Placental epithelial cell (primary cell): ENCODE measurements around a stretch of chr5.

GRCh38 chr5:139272469-139273050 lies 21.0 kb upstream of the MATR3 start:
- CAGE, long polyA plus RNA = no peak

DNA sequence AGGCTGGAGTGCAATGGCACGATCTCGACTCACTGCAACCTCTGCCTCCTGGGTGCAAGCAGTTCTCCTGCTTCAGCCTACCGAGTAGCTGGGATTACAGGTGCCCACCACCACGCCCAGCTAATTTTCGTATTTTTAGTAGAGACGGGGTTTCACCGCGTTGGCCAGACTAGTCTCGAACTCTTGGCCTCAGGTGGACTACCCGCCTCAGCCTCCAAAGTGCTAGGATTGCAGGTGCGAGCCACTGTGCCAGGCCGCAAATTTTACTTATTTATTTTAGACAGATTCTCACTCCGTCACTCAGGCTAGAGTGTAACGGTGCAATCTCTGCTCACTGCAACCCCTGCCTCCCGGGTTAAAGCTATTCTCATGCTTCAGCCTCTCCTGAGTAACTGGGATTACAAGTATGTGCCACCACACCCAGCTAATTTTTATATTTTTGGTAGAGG lies 22.8 kb downstream of the MATR3 start:
- CAGE, long polyA plus RNA = no peak

GRCh38 chr5:139384218-139384863 lies 1.2 kb upstream of the SLC23A1 start:
- CAGE, long polyA plus RNA = no peak

DNA sequence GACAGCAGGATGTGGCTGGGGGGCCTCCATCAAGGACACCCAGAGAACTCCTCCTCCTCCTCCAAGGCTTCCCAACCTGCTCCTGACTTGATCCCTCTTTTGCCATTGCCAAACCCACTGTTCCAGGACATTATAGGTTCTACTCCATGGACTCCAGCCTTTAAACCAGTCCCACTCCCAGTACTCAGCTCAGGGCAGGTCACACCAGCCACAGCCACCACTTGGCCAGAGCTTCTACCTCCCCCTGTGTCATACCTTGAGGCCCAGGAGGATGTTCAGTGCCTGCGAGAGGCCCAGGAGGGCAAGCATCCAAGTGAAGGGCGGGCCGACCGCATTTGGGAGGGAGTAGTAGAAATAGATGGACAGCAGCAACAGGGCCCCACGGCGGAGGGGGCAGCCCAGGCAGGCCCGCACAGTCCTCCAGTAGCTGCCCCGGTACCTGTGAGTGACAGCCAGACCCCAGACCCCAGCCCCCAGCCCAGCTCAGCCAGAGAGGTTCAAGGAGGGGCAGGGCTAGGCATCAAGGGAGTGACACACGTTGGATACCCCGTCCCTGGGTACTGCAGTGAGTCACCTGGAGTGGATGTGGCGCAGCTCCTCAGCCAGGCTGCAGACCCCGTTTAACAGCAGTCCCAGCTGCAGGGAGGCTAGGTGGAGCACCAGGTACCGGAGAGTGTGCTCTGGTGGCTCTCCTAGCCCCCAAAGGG lies 1.5 kb downstream of the STING1 start:
- CAGE, long polyA plus RNA = no peak

GRCh38 chr5:139503812-139504639 lies 21.5 kb upstream of the STING1 start:
- CAGE, long polyA plus RNA = no peak

- CAGE, long polyA plus RNA = no peak
These were observed 13.2 kb downstream of the UBE2D2 start for GRCh38 chr5:139574151-139574900.

- CAGE, long polyA plus RNA = no peak
These were observed 41.1 kb downstream of the UBE2D2 start for GRCh38 chr5:139602201-139602763.

GRCh38 chr5:139633200-139634451 lies 14.5 kb upstream of the CXXC5 start:
- CAGE, long polyA plus RNA = no peak

DNA sequence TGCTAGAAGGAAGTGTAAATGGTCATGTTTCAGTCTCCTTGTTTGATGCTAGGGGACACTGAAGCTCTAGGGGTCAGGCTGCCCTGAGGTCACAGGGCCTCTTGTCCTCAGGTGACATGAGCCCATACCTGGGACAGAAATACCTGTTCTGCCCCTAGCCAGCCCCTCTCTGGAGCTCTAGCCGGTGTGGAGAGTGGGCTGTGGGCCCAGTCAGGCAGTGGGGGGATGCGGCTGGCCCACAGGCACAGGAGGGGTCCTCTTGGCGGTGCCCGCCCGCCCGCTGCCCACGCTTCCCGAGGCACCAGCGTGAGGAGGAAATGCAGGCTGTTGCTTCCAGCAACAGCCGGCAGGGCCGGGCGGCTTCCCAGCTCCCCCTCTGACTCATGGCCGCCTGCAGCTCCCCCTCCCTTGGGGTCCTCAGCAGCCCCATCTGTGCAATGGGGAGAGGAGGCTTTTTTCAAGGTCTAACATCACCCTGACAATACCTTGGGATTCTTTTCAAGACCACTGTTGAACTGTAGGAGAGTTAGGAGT lies 10.3 kb downstream of the CXXC5 start:
- CAGE, long polyA plus RNA = no peak

DNA sequence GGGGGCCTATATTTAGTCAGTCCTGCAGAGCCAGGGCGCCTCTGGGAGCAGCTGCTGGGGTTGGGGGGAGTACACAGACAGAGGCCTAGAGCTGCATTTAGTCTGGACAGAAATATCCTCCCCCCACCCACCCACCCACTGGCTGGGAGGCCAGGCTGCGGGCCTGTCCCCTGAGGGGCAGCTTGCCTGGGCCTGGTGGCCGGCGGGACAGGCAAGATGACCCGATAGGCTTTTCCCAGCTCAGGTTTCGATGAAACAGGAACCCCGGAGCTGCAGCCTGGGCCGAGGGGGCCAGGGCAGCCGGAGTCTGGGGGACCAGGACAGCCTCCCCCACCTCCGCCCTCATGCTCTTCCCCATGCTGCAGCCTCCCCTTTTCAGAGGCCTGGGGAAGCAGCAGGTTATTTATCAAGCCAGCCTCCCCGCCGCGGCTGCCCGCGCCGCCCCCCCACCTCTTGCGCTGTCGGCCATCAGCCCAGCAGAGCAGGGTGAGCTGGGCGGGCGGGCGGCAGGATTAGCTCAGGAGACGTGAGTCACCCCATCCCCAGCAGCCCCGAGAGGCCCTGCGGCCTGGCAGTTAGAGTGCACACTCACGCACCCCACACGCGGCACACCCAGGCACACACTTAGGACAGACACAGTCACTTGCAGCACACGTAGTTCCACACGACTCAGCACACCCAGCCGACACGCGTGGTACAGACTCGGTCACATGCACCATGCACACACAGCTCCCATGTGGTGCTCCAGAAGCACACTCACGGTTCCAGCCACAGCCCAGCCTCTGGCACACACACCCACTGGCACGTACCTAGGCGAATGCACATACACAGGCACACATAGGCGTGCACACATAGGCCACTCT lies 12.8 kb downstream of the CXXC5 start:
- CAGE, long polyA plus RNA = no peak

DNA sequence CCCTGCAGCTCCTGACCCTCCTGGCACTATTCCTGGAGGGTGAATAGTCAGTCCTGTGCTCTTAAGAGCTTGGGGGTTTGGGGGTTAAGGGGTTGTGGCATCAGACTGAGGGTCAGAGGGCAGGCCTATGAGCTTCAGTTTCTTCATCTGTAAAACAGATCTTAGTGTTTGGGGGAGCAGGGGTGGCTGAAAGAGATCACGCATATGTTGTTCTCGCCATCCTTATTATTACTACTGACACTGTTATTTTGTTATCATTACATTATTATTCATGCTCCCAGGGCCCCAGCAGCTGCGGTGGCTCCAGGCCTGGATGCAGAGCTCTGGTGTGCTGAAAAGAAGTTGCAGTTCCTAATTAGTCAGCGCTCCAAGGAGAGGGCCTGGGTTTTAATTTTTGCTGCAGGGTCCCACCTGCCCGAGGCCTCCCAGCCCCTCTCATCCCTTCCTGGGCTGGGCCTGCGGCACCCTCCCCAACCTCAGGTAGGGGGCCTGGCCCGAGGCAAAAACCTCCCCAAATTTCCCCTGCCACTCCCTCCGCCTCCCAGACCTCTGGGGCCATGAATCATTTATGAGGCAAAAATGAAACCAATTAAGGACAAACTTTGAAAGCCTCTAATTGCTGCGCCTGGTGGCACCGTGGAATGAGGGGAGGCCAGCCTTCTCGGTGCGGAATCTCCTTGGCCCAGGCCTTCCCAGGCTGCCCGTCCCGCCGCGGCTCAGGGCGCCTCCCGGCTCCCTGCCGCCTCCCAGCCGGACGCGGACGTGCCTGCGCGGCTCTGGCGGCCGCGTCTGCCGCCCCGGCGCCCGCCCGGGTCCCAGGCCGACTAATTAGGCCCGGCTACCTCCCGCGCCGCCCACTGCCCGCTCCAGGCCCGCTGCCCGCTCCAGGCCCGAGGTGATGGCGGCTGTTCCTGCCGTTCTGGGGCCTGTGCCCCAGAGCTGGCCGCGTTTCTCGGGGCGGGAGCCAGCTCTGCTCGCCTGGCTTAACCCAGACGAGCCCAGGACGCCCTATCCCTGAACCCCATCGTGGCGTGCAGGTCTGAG lies 19.8 kb downstream of the CXXC5 start:
- CAGE, long polyA plus RNA = no peak

GRCh38 chr5:139681715-139682746 lies 33.9 kb downstream of the CXXC5 start:
- CAGE, long polyA plus RNA = no peak

DNA sequence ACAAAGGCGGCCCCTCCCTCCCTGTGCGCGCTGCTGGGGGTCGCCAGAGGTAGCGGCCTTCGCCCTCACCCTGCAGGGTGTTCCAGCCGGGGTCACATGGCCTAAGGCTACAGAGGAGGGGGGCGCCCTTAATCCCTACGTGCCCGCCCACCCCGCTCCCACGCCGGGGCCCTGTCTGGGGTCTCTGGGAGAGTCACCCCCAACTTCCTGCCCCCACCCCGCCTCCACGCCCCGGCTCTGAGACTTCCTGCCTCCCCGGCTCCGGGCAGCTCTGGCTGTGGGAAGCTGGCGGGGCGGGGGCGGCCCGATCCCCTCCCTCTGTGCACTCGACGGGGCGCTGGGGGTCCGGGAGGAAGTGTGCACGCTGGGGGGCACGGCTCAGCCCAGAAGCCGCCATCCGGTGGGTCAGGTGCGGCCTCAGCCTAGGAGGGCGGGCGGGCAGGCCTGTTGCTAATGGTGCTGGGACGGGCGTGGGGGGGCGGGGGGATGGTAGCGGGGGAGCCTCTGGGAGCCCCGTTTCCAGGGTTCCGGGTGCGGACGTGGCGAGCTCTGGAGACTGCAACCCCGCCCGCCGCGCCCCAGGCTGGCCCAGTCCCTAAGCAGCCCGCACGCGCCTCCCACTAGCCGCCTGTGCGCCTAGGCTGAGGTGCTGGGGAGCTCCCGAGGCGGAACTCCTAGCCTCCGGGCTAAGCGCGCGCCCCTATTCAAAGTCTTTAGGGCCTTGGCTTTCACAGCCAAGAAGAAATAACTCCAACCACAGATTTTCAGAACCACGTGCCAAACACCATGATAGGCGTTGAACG lies 61.6 kb downstream of the CXXC5 start:
- CAGE, long polyA plus RNA = no peak

GRCh38 chr5:139876962-139877378 lies 81.4 kb downstream of the PSD2 start:
- CAGE, long polyA plus RNA = no peak

GRCh38 chr5:139880650-139881413 lies 85.2 kb downstream of the PSD2 start:
- CAGE, long polyA plus RNA = no peak

DNA sequence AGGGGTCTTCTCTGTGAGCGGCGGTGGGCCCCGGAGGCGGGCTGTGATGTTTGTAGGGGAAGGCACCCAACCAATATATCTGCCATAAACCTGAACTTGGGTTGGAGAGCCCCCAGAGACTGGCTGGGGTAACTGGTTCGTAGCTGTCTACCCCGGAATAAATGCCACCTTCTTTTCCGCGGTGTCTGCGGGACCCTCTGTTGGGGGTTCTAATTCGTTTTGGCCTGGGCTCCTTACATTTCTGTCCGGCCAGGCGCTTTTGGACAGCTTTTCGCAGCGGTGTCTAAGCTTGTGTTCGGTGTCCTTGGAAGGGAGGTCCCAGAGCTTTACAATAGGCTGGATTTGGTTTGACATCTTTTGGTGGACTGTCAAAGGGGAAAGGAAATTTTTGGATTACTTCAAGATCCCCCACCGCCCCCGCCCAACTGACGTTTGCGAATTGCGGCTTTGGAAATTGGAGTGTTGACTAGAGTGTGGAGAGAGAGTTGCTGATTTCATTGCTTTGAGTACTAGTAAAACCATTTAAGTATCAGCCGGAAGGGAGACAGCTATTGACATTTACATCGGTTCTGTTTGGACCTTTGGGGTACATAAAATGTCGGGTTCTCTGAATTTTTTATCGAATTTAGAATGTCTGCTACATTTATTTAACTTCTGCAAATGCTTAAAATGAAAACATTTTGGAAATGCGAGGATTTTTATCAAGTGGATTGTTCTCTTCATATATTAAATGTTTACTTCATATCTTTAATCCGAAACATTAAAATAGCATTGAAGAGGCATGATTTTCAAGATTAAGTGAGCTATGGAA lies 4.8 kb upstream of the PURA start:
- CAGE, long polyA plus RNA = no peak

DNA sequence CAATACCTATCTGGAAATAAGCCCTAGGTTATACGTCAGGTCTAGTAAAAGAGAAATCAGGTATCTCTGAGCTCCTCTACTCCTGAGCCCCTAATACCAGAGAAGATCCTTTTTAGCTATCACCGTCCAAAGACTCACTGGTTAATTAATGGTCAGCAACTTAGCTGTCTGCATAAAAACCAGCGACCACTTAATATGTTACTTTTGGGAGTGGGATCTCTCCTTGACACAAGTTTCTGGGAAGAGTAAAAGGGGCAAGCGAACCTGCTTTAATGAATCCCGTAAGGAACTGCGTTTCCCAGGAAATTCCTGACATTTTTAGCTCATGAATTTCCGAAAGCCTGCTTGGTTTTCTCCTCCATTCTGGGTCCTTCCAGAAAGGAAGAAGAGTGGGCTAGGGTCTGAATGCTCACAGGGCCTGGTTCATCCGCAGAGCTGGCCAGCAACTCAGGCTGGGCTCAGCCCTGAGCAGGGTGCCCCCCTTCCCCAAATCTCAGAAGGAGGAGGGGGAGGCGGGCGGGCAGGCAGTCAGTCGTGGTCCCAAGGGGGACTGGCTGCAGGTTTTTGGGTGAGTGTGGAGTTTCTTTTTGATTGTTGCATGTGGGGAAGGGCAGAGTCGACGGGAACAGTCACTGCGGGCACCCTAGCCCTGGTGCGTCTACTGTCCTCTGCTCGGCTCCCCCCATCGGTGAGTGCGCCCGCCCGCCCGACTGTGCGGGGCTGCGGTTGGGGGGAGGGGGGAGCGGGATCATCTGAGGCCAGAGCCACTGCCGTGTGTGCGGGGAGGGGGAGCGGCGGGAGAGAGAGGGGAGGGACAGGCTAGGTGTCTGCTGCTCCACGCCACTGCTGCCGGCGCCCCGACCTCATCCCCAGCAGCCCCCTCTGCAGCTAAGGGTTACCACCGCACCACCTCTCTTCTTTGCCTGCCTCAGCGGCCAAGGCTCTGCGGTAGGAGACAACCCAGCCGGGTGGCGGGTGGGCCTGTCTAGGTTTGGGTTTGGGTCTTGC lies 1.1 kb upstream of the PURA start:
- CAGE, long polyA plus RNA = no peak

- CAGE, long polyA plus RNA = no peak
These were observed 56.5 kb downstream of the PFDN1 start for GRCh38 chr5:140246381-140246826.

GRCh38 chr5:140254007-140254527 lies 48.8 kb downstream of the PFDN1 start:
- CAGE, long polyA plus RNA = no peak

GRCh38 chr5:140333259-140333720 lies 13.1 kb downstream of the HBEGF start:
- CAGE, long polyA plus RNA = no peak